Airway epithelial cell (primary cell): ENCODE results near the genes GARIN2 and PIGH.

DNA sequence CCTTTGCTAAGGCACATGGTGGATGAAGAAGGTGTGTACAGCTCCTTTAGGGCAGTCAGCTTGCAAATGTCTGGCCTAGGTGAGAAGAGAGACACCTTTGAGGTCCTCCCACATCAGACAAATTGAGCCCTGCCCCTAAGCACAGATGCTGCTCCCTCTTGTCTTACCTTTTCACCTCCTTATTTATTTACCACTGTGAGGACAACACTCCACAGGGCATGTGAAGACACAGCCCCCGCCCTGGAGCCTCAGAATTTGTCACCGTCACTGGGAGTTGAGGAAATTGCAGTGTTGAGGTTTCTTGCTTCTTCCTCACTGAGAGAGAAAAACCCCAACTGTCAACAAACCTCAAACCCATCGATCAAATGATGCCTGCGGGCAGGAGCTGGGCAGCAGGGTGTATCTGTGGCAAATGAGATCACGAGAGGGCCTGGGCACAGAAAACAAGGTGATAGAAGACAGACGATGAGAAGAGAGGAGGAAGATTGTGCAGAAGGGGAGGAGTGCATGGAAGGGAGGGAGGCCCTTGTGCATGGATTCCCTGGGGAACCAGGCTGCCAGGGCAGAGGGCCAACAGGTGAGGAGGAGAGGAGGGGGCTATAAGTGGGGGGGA, 30.5 kb upstream of the PLEKHG3 start:
- RAMPAGE, long total RNA: no peak

- RAMPAGE, long total RNA: no peak
Observed at GRCh38 chr14:64675294-64675722, 28.9 kb upstream of the PLEKHG3 start.

DNA sequence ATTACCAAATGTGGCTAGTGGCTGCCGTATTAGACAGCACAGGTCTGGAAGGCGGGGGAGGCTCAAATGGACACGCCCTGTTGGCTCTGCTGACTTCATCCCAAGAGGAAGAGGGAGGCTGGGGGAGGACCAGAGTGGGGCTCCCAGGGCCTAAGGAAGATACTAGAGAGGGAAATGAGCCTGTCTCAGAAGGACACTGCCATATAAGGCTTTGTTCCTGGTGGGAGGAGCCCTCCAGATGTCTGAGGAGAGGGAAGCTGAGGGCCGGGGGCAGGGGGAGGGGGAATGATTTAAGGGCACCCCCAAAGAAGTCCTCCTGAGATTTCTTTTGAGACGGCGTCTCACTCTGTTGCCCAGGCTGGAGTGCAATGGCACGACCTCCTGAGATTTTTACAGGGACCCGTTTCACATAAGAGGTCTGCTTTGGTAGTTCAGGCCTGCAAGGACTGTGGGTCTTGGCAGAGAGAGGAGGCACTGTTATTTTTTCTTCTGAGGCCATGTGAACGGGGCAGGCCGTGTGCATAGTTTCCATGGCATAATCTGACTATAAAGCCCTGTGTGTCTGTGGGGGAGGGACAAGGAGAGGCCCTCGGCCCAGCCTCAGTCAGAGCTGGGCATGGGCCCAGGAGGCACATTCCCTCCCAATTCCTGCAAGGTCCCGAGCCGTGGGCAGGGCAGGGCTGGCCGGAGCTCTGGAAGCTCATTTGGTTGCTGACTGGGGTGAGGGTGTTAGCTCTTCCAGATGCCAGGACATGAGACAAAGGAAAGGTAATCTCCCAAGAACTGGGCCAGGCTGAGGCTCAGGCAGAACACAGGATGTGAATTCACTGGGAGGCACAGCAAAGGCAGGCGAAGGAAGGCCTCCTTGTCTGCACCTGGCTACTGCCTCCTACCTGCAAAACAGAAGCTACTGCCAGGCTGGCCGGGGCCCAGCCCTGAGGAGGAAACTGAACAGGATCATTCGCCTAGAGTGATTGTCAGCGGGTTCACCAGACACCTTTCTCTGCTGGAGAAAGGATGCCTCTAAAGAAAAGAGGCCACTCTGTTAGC, 22.1 kb upstream of the PLEKHG3 start:
- RAMPAGE, long total RNA: no peak

DNA sequence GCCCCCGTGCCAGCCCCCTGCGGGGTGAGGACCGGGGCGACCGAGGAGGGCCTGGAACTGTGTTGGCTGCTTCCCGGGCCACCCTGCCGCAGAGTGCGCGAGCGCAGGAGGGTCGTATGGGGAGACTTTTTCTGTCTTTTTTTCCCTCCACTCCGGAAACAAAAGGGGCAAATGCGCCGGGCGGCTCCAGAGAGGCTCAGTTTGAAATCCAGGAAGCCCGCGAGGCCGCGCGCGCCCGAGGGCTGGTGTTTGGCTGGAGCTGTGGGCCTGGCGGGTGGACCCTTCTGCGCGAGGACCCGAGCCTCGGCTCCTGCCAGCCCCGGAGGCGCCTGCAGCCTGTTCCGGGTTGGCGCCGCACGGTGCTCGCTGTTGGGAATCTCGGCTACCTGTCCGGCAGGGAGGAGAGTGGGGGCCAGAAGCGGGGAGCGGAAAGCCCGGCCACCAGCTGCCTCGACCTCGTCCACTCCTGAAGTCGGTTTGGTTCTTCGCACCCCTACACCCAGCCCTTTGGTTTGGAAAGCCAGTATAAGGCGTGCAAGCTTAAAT, 651 bp downstream of the PLEKHG3 start:
- RAMPAGE, long total RNA: no peak

- RAMPAGE, long total RNA: no peak
Observed at GRCh38 chr14:64741058-64741712, 37.0 kb downstream of the PLEKHG3 start.

- RAMPAGE, long total RNA: no peak
Observed at GRCh38 chr14:64943266-64943707, 742 bp upstream of the GPX2 start.

- RAMPAGE, long total RNA: no peak
Observed at GRCh38 chr14:64950219-64950659, 7.7 kb upstream of the GPX2 start.

- RAMPAGE, long total RNA: no peak
Observed at GRCh38 chr14:64972922-64973345, 798 bp upstream of the RAB15 start.

DNA sequence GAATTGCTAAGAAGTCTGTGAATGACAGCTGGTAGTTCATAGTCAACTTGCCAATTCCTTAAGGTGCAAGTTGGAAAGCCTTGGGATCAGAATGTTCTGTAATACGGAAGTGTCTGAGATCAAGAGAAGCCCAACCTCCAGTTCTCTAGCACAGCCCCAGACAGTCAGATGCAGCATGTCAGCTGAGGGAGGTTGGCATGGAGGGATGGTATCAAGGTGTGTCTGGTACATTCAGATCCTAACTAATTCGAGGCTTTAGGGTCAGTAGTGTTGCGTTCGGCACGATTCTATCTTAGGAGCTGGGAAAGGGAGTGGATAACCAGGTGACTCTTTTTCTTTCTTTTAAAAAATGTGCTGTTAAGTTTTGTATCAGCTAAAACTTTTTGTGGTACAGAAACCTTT, 38.3 kb downstream of the FNTB start:
- RAMPAGE, long total RNA: no peak

GRCh38 chr14:65072957-65073529, 29.3 kb downstream of the MAX start:
- RAMPAGE, long total RNA: no peak

DNA sequence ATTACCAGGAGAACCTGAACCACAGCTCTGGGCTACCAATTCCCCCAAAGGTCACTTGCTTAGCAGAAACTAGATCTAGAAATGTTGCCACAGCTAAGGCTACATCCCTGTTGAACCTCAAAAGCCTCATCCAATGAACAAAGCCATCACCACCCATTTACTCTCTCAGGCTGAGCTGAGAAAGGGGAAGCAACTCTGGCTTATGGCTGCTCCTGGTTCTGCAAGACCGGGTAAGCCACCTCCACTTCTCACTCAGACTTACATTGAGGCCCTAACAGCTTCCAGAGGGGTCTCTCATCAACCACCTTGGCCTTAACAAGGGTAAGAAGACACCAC, 27.6 kb downstream of the MAX start:
- RAMPAGE, long total RNA: no peak

- RAMPAGE, long total RNA: no peak
Observed at GRCh38 chr14:65230598-65230940, 128.3 kb upstream of the MAX start.

DNA sequence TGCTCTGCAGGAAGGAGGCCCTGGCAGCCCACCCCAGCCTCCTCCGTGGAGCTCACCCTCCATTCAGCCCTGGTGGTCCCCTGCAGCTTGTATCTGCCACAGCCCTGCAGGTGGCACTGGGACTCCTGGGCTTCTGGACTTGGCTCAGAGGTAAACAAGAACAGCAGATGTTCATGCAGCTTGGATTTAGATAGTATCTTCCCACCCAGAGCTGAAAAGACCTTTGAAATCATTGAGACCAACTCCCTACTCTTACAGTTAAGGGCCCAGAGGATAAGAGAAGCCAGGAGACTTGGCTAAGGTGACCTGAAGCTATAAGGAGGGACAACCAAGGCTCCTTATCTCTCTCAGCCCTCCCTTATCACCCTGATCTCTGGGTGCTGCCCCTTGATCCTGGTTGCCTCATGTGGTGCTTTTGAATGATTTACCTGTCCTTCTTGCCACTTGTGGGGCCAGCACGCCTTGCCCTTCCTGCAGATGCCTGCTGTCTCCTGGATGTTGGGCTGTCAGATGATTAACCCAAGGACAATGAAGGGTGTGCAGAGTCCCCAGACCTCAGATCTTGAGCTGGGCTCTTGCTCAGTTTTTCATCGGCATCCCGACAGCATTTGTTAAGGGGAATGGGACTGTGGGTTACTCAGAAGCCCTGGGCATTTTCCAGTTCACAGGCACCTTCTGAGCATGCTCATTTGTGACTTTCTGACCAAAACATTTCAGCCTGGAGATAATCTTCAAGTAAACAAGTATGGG, 153.8 kb upstream of the MAX start:
- RAMPAGE, long total RNA: no peak

GRCh38 chr14:65373042-65373553, 39.4 kb upstream of the FUT8 start:
- RAMPAGE, long total RNA: no peak

DNA sequence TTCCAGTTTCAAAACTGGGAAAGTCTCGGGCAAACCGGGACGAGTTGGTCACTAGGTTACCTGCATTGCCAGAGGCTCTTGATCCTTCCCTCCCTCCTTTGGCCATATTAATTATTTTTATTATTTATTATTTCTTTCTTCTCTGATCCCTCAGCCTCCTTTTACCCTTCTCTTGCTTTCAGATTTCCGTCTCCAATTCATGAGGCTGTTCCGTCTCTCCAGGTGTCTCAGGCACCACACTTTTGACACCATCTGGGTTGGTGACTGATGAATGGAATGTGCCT, 523.7 kb upstream of the CCDC196 start:
- RAMPAGE, long total RNA: no peak

DNA sequence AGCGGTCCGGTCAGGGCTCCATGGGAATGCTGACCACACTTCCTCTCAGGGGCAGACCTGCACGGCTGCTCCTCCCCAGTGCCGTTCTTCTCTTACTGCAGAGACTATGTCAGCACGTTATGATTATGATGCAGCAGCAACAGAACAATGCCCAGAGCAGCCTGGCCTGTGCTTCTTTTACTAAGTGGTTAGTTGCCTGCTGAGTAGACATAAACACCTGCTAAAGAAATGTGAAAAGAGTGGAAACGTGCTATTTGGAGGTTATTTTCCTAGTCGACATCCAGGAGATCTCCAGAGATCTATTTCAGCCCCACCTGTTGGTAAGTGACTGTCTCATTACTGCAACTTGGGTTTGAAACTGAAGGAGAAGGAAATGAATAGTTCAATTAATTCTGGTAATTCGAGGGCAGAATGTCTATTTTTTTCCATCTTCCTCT, at the start of gene GARIN2:
Gene GARIN2, plus strand, starts transcription at position 191 of the 437 bp plus-strand sequence.
- RAMPAGE, long total RNA: no peak

DNA sequence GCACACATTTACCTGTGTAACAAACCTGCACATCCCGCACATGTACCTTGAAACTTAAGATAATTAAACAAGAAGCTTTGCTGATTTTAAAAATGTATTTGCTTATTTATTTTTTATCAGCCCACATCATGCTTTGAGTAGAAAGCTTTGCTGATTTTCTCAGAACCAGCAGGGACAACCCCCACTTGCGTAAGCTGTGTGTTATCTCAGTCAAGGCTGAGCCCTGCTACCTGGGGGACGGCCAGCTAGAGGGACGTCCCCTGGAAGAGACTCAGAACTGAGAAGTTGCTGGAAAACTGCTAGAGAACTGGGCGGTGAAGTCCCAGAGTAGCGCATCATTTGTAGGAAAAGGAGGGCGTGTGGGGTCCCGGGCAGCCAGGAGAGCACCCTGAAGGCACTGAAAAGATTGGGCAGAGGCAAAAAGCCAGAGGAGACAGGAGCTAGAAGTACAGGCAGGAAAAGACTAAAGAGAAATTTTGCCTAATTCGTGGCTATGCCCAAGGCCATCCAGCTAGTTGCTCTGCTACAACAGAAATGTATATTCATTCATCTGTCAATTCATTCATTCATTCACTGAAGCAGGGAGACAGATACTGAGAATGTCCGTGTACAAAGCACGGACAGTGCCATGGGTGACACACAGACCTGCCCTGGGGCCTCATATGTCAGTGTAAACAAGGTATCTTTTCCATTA, 4.3 kb upstream of the PLEK2 start:
- RAMPAGE, long total RNA: no peak

DNA sequence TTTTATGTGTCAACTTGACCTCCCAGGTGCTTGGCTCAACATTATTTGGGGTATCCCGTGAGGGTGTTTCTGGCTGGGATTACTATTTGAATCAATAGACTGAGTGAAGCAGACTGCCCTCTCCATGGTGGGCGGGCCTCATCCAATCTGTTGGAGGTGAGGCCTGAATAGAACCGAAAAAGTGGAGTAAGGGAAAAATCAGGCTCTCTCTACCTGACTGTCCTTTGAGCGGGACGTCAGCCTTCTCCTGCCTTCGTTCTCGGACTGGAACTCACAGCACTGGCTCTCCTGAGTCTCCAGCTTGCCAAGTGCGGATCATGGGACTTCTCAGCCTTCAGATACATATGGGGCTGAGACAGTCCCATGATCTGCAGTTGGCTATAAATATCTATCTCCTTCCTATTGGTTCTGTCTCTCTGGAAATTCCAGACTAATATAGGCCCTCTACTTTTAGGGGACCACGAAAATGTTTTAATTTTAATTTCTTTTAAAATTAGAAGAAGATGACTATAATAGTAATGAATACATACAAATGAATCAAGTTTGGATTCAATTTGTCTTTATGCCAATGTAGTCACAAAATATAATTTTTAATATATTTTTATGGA, 29.7 kb upstream of the PLEK2 start:
- RAMPAGE, long total RNA: no peak

DNA sequence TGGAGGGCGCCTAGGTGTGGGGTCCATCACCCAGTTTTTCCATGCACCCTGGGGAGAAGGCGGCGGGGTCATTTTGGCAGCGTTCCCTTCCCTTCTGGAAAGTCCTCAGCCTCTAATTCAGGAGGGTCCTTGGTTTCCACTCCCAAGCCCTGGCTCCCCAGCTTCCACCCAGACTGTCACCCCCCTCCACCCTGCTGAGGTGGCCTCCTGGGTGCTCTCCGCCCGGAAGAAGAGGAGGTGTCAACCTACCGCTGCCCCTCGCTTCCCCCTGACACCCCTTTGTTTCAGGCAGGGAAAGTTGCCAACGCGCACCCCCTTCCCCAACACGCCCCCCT, 18.6 kb upstream of the PLEKHH1 start:
- RAMPAGE, long total RNA: no peak

DNA sequence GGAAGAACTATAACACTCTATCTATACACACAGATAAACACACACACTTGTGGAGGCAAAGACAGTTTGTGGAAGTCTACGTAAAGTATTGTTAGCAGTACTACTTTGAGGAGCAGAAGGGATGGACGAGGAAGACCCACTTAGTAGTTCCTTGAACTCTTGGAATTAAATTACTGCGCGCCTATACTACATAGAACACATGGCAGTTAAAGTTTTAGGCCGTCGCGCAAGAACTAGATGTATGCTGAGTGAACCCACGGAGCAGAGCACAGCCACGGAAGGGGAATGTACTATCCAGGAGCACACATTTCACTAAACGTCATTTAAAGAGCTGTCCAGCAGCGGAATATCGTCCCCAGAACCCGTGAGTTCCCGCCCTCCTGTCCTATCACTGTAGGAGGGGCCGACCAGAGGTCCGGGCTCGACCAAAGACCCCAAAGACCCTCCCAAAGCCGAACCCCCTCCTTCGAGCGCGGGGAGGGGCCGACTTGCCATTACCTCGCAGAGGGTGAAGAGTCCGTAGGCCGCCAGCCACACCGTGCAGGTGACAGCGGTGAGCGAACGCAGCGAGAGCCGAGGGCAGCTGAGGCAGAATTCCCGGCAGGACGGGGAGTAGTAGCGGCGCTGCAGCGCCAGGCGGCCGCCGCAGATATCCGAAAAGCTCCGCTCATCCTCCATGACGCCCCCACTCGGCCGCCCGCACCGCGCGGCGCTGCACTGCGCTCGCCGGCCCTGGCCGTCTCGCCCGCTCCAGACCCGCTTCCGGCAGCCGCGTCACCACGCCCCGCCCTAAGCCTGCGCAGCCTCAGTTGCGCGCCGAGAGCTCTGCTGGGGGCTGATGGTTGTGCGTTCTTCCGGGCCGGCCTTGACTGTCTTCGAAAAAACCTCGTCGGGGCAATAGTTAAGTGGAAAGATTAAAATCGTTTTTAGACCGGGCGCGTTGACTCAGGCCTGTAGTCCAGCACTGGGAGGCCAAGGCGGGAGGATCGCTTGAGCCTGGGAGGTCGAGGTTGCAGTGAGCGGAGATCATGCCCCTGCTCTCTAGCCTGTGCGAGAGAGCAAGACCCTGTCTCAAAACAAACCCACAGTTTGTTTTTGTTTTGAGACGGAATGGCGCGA, at the start of gene PIGH:
Gene PIGH, minus strand, starts transcription at position 743 of the 1,119 bp plus-strand sequence.
- RAMPAGE, long total RNA: start-site peak on the minus strand centred at position 734 of the sequence, 37 bp wide, 62 and 52 reads in 2 replicates